ENCODE data around the genes FAM81A, GTF2A2 and C2CD4A.

DNA sequence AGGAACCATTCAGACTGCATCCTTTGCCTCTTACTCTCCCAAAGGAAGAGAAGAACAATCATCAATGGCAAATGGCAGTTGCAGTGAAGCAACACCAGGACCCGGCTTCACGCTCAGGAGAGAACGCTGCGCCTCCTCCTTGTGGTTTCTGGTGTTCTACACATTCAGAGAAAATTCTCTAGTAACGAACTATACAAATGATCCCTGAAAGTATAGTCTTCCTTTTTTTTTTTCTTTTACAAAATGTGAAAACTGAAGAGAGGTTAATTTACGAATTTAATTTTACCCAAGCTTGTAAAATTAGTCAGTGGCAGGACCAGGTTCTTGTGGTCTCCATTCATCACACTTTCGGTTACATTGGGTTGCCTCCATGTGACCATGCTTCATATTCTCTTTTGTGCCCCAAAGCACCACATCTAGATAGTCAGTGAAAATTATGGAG, 10.6 kb upstream of the MINDY2 start:
- RRBS: no CpG with 5 or more reads among the region's 7 CpGs

DNA sequence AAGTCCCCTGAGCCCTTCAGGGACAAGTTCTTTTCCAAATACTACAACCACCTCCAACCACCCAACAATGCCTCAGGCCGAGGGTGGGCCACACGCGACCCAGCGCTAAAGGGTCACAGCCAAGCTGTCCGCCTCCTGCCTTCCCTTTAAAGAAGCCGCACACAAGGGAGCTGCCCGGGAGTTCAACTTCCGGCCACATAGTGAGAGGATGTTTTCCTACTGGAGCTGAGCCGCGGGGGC, 361 bp upstream of the MINDY2 start:
- RRBS: 2% methylated on average over 3 of the region's 10 CpGs

- RRBS: no CpG with 5 or more reads among the region's 4 CpGs
Measured at GRCh38 chr15:58894327-58894764, 39.1 kb downstream of the SLTM start.

DNA sequence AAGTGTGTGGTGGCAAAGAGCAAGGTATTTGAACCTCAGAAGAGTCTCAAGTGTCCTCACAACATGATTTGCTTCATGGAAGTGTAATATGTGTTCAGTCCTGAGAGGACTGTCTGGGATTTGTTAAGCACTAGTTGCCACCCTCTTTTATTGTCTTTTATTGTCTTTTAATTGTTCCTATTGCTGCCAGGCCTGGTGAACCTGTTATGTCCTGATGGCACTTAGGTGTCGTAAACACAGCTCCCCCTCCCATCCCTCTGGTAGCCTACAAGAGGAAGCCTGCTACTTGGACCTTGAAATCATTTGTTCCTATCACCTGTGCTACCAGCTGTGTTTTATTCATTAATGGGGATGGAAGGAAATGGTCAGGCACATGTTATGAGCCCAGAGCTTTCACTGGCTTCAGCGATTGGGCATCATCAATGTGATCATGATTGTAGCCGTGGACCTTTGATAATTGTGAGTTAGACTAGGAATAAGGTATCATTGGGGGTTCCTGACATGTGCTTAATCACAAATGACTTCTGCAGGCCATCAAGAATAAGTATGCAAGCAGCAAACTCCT, 19.4 kb downstream of the CCNB2 start:
- RRBS: no CpG with 5 or more reads among the region's 3 CpGs

- RRBS: no CpG with 5 or more reads among the region's 13 CpGs
Measured at GRCh38 chr15:59173684-59174625, 32.7 kb upstream of the LDHAL6B start.

- RRBS: no CpG with 5 or more reads among the region's 3 CpGs
Measured at GRCh38 chr15:59175696-59176075, 31.0 kb upstream of the LDHAL6B start.

GRCh38 chr15:59437759-59438634, at the start of gene FAM81A:
Gene FAM81A (plus strand): TSS chr15:59438186.
- RRBS: 3% methylated on average over 35 of the region's 97 CpGs

GRCh38 chr15:59587277-59587796, 24.2 kb upstream of the GCNT3 start:
- RRBS: no CpG with 5 or more reads among the region's 2 CpGs

DNA sequence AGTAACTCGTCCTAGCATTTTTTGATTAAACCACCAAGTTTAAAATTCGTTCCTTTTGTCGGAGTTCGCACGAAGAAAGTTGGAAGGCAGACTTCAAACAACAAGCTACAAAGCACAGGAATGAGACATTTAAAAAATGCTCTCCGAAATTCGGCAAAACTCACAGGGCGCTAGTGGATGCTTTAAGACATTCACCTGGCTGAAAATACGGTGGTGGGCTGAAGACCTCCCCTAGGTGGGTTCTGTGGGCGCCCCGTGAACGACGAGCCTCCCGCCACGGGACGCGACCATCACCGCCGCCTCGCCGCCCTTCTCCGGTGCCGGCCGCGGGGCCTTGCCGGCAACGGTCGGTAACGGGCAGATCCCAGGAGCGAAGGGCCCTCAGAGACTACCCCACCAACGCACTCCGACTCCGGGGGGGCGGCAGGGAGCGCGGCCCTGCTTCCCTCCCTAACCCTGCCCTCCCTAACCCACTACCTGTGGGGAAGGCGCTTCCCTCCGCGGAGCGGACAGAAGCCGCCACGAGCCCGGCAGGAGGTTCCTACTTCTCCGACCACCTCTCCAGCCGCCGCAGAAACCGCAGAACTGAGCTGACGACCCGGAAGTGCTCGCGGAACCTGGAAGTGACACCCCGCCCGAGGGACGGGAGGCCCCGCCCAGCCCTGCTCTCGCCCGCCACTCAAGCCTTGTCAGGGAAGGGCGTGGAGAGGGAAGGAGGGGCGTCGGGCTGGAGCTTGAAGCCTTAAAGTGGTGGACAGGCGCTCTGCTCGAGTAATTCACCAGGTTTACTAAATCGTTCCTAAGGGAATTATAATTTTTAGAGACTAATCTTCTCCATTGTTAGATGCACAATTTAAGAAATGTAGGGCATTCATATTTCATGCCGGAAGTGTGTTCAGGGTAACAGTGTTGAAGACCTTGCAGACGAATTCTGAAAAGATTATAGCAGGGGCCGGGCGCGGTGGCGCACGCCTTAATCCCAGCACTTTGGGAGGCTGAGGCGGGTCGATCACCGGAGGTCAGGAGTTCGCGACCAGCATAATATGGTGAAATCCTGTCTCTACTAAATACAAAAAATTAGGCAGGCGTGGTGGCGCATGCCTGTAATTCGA, at the start of gene GTF2A2:
Gene GTF2A2, minus strand, starts transcription at position 587 of the 1,112 bp plus-strand sequence.
- RRBS: 4% methylated on average over 20 of the region's 78 CpGs

- RRBS: no CpG with 5 or more reads among the region's 4 CpGs
Measured at GRCh38 chr15:60351633-60352019, 46.2 kb downstream of the ANXA2 start.

- RRBS: no CpG with 5 or more reads among the region's 2 CpGs
Measured at GRCh38 chr15:60423573-60424029, 25.8 kb upstream of the ANXA2 start.

DNA sequence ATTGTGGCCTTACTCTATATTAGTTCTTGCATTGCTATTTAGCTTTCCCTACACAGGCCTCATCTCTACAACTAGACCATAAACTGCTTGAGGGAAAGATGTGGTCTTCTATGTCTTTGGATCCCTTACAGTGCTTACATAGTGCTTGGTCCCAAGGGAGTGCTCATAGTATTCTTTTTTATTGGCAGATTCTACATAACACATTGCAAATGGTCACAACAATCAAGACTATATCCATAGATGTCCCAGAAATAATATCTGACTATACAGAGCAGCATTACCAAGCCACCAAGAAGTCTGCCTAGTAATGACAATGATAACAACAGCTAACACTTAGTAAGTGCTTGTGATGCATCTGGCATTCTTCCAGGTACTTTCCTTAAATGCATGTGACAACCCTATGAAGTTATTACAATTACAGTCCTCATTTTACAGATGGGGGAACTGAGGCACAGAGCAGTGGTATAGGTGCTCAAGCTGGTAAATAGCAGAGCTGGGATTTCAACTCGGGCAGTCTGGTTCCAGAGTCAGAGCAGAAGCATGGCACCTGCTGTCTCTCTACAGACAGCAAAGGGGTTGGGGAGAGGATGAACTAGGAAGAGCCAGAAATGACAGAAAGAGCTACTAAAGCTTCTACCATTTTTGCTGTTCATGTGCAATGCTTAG, 49.6 kb upstream of the ICE2 start:
- RRBS: no CpG with 5 or more reads among the region's 1 CpG

DNA sequence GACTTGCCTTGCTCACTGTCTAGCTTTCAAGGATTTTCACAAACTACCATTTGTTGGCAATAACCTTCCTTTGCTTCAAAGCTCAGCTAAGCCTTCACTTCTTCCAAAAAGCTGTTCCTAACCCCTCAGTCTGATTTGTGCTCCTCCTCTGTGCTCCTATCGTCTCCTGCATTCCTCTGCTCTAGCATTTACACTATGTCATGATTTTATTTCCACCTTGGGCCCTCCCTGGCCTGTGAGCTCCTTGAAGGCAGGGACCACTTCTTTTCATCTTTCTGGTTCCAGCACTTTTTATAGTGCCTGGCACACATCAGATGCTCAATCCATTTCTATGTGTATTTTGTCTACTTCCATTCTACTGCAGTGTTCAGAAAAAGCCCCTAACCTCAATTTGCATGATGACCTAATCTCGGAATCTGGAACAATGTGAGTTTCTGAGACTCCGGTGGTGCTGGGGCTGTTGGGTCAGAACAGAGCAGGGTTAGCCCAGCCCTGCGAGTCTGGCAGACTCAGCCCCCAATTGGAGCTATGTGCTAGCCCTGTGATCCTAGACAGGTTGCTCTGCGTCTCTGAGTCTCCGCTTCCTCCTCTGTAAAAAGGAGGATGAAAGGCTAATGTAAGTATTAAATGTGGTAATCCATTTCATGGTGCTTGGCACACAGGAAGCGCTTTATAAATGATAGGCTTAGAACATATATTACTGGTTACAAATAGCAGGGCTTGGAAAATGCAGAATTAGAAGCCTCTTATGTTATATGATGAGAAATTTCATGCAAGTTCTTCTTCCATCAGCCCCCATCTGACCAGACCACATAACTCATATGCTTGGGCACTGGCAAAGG, 94.9 kb upstream of the ICE2 start:
- RRBS: no CpG with 5 or more reads among the region's 7 CpGs

GRCh38 chr15:60592355-60593285, 113.7 kb upstream of the ICE2 start:
- RRBS: 2% methylated on average over 36 of the region's 95 CpGs

DNA sequence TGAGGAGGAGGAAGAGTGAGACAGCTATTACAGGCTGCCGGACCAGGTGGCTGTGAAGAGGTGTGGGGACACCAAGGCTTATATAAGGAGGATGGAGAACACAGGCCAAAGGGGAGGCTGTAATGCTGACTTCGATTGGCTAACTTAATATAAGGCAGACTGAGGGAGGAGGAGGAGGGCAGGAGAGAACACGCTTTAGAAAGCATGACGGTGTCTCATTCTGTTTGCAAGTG, 168.9 kb upstream of the ICE2 start:
- RRBS: no CpG with 5 or more reads among the region's 4 CpGs

DNA sequence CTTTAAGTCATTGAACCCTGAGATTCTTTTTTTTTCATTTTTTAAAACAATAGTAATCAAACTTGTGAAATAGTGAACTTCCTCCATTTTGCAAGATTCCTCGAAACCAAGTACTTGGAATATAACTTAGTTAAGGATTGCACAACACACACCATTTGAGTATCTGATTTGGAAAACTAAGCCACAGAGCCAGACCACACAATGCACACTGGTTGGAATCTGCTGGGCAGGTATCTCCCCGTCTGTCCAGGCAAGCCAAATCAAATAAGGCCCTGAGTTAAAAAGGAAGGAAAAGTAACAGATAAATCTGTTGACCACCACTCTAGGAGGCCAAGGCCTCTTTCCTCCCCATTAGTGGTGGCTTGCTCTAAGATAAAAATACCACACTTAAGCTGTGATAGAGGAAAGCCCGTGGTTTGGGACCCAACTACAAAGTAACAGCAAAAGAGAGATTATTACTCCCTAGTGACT, 177.6 kb upstream of the ICE2 start:
- RRBS: no CpG with 5 or more reads among the region's 3 CpGs

GRCh38 chr15:62066557-62067100, at the start of gene C2CD4A:
Gene C2CD4A (plus strand): TSS chr15:62066977.
- RRBS: 10% methylated on average over 2 of the region's 25 CpGs

DNA sequence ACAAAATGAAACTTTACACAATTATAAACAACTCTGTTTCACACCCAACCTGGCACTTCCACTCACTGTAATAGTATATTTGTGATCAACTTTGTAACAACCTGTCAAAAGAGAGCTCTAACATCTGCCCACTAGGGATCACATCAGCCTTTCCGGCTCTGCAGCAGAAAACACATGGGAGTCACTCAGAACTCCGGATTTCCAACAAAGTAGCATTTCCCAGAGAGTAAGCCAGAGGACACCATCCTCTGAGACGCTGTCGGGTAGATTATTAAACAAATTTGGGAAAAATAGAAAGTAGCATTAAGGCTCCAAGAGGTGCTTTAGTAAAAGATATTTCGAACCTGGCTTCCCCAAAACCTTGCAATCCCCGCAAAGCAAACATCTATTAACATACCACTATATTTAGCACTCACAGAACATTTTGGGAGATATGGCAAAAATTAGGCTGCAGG, 101.6 kb upstream of the TLN2 start:
- RRBS: 80% methylated on average over 1 of the region's 6 CpGs

GRCh38 chr15:62647009-62647635, 256.8 kb downstream of the TLN2 start:
- RRBS: no CpG with 5 or more reads among the region's 9 CpGs